Umbilical cord (tissue), 2 donors: ENCODE measurements around the genes DOK1 and REG1B.

DNA sequence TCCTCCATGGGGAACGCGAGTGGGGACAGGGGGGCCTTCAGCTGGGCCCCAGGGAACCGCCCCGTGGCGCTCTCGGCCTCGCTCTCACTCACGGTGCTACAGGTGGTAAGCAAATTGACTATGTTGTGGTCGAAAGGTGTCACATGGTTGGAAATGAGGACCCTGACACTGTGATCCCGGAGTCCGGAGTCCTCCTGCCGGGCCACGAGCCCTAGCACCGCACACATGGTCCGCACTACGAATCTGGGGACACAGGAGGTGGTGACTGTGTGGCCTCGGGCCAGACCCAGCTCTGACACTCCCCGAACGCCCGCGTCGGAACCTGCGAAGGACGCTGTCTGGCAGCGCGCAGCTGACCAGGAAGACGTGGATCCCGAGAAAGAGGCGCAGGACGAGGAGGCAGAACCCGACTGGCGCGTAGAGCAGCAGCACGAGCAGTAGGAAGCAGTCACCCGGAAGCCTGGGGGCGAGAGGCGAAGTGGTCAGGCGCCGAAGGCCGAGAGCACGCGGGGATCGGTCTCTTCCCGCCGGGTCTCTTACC, 396 bp downstream of the AUP1 start:
- RAMPAGE, long total RNA: no peak

DNA sequence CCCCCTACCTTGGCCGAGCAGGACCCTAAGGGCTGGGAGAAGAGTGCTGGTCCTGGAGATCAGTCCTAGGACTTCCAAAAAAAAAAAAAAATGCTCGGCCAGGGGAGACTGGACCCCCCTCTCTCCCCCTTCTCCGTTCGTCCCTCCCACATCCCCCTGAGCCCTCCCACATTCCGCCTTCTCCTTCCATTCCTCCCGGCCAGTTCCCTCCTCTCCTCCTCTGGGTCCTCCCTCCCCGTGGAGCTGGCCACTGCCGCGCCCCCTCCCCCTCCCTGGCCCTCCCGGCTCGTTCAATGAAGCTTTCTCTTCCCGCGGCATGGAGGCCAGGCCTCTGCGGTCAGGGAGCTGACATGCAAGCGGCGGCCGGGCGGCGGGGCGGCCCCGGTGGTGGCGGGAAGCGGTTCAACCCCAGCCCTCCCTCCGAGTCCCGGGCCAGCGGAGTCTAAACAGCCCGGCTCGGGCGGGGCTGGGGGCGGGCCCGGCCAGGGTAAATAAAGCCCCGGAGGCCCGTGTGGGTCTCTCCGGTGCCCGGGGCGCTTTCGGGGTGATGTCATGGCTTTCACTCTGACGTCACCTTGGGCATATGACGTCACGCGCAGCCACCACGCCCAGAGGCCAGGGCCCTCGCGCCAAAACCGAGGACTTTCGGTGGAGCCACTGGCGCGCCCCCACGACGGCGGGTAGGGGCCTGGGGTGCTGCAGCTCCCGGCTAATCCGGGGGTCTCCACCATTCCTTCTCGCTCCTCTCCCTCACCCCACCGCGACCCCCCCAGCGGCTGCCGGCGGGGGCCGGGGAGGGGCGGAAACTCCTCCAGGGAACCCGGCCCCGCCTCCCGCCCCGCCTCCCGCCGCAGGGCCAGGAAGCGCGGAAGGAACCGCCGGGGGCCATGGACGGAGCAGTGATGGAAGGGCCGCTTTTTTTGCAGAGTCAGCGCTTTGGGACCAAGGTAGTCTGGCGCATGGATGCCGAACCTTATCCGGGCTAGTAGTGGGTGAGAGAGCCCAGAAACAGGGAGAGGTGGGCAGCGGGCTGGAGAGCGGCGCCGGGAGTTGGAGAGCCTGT, at the start of gene DOK1:
TSS of gene DOK1 (plus strand) at position 853 of the 1,063 bp plus-strand sequence.
- RAMPAGE, long total RNA: start-site peak on the minus strand centred at position 55 of the sequence, 122 bp wide, 25 and 17 reads in 2 replicates; start-site peak on the plus strand centred at position 865 of the sequence, 34 bp wide, 11 and 14 reads in 2 replicates

- RAMPAGE, long total RNA: no peak
Measured at GRCh38 chr2:74730733-74731116, 76.7 kb downstream of the SEMA4F start.

DNA sequence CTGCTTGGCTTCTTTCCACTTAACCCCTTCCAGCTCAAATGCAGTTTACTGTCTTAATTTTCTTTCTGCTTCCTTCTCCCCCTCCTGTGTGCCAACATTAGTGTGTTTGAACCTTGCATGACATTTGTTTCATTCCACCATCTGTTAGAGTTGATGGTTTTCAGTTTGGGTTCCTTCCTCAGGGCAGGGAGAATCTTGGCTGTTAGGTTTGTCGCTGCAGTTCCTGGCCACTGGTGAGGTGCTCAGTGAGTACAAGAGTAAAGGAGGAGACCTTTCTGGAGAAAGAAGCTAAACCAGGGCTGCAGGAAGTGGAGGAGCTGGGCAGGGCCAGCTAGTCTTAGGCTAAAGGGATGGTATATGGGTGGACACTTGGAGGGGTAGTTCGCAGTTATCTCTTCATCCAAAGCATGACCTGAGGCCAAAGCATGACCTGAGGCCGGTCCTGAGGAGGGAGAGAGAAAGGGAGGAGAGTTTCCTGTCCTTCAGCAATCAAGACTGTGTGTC, 4.1 kb downstream of the HK2 start:
- RAMPAGE, long total RNA: no peak

DNA sequence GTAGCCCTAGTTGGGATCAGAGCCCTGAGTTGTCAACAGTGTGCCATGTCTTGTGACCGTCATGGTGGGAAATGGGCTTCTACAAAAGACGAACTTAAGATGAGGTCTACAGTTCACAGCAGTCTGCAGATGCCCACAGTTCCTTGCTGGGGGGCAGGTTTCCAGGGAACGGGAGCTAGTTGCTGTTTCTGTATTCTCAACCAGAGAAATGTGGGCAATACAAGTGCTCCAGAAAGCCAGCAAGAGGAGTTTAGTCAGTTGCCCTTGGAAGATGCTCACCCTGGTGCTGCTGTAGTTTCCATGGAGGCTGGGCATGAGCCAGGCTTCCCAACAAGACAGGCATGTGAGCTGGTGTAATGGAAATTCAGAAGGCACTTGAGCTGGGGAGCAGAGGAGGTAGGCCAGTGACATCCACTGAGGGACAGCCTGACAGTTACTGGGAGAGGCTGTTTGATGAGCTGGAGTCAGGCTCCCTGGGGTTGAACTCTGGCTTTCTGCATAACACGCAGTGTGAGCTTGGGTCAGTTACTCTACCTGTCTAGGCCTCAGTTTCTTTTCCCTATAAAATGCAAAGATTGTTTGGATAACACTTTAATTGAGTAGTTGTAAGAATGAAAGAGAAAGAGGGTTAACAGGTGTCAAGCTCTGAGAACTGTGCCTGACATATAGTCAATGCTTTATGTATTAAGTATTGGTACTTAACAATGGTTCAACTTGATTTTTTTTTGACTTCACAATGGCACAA, 7.8 kb downstream of the HK2 start:
- RAMPAGE, long total RNA: no peak

GRCh38 chr2:74843005-74844306, 9.5 kb downstream of the HK2 start:
- RAMPAGE, long total RNA: no peak

DNA sequence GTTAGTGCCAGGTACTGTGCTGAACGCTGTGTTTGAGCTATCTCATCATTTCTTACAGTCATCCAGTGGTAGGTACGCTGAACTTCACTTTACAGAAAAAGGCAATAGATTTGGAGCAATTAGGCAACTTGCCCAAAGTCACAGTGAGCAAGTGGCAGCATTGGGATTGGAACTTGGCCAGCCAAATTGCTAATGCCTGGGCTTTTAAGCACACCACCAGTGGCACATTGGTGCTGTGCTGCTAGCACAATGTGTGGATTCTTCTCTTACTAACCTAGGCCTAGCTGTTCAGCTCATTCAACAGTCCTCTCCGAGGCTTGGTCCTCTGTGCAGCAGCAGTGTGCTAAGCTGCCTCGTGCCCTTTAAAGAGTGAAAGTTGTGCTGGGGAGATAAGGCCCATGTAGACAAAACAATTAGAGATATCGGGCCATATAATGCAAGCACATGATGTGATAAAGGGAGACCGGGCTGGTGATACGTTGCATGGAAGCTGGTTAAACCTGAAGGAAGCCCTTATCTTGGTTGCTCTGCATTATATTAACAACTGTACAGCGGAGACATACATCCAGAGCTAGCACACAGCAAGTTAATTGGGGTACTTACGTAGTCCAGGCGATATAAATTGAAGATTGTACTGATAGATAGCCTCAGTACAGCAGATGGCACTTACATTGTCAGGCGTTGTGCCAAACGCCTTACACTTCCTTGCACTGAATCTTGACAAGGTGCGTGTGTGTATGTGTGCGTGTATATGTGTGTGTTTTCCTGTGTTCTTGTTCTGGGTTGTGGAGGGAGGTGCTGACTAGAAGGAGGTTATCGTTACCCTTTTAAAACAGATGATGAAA, 28.4 kb downstream of the HK2 start:
- RAMPAGE, long total RNA: no peak

DNA sequence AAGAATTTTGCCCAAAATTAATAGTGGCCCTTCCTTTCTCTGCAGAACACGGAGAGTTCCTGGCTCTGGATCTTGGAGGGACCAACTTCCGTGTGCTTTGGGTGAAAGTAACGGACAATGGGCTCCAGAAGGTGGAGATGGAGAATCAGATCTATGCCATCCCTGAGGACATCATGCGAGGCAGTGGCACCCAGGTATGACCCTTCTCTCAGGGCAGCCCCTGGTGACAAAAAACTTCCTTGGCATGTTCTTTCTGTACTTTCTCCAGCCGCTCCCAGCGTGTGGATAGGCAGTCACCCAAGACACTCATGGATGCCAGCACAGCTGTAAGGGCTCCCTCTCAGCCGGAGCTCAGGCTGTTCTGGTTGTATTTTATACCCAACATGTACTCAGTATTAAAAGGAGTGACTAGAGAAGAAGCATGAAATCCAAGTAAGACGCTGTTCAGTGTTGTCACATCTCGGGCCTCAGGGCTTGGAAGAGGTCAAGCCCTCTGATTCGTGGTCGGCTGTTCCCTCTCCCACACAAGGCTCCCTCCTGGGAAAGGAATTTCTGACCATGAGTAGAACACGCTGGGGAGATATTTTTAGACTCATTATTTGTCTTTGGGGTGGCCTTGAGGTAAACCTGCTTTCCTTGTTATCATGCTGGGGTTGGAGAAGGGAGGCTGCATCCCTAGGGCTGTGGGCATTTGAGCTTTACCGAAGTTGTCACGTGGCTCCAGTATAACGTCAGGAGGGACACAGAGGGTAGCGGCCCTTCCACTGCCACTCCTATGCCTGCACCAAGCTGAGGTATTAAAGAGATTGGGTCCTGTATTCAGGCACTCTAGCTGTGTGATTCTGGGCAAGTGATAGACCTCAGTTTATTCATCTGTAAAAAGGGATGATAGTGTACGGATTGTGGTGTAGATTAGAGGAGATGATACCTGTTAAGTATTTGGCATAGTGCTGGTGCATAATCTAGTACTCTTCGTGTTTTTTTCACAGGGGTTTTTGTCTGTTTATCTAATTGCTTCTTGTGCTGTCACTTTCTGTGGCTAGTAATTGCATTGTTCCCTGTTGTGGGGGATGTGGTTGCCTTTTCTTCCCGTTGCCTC, 34.0 kb downstream of the HK2 start:
- RAMPAGE, long total RNA: no peak

DNA sequence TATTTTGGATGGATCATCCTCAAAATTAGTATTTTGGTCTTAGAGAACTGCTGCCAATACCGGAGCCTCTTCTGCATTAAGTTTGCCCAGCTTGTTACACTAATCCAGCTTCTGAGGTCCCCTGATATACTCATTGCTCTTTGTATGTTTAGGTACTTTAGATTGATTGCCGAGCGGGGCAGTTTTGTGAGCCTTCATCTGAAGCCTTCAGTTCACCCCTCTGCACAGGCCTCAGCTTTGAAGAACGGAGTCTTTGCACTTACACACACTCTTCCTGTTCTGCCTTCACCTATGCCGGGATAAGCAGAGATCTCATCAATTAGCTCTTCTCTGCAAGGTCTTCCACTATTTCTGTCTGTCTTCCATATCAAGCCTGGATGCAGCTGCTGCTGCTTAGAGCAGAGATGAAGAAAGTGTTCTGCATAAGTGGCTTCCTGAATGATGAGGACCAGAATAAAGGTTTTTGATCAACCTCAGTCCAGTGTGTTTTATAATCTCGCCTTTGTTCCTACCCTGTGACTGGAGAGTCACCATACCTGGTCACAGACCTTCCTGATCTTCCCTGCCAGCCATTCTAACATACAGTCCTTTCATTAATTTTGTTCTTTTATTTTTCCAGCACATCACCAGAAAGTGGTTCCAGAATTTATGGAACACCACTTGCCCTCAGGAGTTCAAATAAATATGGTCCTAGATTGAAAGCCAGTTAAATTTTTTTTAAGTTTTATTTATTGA, 11.0 kb downstream of the POLE4 start:
- RAMPAGE, long total RNA: no peak

DNA sequence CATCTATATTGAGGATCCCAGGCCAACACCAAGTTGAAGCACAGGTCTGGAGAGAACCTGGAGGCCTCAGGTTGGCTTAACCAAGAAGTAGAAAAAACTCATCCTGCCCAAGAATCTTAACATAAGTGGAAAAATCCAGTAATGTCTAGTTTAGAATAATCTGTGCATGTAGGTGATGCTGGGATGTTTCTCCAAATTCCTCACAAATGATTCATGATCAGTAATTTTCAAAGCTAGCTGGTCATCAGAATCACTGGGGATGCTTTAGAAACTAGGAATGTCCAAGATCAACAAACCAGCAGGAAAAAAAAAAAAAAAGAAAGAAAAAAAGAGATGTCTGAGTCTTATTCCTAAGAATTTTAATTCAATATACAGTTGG, 35.0 kb upstream of the EVA1A start:
- RAMPAGE, long total RNA: no peak

DNA sequence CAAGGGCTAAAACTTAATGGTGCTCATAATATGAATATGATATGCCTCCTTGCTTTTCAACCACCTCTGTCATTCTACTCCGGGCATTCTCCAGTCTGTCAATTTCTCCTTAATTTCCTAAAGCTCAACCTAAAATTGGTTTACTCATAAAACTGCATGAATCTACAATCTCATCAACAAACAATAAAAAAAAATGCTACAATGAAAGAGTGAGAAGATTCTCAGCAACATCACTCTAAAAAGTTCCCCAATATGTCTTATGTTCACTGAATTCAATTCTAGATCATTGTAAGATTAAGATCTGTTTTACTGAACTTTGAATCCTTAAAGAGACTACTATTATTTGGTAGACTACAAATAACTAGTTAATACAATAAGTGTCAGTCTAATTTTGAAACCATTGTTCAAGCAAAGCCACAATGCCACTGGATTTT, 31.4 kb downstream of the GCFC2 start:
- RAMPAGE, long total RNA: no peak

DNA sequence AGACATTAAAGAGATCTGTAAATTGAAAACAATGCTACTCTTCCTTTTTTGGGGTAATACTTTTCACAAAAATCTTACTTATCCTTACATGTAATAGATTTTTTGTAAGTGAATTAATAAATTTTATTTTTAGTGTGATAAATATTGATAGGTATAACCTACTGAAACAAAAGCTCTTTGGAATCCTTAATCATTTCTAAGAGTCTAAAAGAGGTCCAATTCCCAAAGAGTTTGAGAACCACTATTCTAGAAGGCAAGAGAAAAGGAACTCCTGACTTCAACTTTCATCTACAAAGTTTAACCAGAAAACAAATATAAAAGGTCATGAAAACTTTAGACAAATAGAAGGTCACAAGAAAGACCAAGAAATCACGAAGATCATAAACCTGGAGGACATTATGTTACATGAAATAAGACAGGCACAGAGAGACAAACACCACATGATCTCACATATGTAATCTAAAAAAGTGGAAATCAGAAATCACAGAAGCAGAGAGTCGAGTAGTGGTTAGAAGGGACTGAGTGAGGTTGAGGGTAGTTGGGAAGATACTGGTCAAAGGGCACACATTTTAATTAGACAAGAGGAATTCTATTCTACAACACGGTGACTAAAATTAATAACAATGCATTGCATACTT, 1.6 kb downstream of the GCFC2 start:
- RAMPAGE, long total RNA: no peak

DNA sequence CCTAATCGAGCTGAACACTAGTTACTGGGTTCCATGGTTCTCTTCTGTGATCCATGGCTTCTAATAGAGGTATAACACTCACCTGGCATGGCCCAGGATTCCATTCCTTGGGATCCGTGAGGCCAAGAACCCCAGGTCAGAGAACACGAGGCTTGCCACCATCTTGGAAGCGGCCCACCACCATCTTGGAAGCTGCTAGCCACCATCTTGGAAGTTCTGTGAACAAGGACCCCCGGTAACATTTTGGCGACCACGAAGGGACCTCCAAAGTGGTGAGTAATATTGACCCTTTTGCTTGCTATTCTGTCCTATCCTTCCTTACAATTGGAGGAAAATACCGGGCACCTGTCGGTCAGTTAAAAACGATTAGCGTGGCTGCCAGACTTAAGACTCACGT, 161.5 kb upstream of the GCFC2 start:
- RAMPAGE, long total RNA: no peak

DNA sequence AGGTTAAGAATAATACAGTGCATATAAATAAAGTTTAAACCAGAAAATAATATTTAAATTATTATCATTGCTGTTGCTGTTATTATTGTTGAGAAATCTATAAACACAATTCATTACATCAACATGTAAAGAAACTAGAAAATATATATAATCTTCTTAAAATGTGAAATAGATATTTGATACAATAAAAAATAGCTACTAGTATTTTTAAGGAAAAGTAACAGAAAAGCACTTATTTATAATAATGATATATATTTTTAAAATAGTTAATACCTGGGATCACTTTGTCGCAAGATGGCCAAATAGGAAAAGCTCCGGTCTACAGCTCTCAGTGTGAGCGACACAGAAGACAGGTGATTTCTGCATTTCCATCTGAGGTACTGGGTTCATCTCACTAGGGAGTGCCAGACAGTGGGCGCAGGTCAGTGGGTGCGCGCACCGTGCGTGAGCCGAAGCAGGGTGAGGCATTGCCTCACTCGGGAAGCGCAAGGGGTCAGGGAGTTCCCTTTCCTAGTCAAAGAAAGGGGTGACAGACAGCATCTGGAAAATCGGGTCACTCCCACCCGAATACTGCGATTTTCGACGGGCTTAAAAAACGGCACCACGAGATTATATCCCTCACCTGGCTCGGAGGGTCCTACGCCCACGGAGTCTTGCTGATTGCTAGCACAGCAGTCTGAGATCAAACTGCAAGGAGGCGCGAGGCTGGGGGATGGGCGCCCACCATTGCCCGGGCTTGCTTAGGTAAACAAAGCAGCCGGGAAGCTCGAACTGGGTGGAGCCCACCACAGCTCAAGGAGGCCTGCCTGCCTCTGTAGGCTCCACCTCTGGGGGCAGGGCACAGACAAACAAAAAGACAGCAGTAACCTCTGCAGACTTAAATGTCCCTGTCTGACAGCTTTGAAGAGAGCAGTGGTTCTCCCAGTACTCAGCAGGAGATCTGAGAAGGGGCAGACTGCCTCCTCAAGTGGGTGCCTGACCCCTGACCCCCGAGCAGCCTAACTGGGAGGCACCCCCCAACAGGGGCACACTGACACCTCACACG, 70.7 kb upstream of the LRRTM4 start:
- RAMPAGE, long total RNA: no peak

DNA sequence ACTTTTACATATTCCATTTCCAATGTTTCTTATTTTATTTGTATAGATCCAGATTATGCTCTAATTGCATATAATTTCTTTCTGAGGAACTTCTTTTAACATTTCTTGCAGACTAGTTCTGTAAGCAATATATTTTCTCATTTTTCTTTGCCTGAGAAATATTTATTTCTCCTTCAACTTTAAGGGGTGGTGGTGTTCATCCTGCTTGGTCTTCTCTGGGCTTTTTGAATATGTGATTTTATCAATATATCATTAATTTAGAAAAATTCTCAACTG, 737.8 kb upstream of the LRRTM4 start:
- RAMPAGE, long total RNA: no peak

DNA sequence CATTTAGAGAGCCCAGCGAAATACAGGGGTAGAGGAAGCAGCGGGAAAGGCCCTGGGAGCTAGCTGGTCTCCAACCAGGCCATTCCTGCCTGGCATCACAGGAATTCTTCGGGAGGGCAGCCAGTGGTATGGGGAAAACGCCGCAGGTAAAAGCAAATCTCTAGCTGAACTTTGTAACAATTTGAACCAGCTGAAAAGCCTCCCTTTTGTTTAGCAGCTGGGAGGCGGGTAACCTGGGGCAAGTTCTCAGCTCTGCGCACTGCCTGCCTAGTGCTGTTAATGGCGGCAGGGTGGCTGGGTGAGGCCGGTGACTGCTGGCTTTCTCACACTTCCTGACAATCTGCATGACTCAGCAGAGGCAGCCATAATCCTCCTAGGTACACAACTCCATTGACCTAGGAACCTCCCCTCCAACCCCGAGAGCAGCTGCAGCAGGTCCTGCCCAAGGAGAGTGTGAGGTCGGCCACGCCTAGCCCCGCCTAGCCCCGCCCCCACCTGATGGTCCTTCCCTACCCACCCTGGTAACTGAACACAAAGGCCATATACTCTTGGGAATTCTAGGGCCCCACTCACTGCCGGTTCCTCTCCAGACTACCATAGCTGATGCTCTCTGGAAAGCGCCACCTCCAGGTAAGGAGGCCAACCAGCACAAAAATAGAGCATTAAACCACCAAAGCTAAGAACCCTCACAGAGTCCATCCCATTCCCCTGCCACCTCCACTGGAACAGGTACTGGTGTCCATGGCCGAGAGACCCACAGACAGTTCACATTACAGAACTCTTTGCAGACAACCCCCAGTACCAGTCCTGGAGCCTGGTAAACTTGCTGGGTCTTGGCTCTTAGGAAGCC, 483.7 kb upstream of the REG3G start:
- RAMPAGE, long total RNA: no peak

- RAMPAGE, long total RNA: no peak
Measured at GRCh38 chr2:78621691-78621905, 403.9 kb upstream of the REG3G start.

DNA sequence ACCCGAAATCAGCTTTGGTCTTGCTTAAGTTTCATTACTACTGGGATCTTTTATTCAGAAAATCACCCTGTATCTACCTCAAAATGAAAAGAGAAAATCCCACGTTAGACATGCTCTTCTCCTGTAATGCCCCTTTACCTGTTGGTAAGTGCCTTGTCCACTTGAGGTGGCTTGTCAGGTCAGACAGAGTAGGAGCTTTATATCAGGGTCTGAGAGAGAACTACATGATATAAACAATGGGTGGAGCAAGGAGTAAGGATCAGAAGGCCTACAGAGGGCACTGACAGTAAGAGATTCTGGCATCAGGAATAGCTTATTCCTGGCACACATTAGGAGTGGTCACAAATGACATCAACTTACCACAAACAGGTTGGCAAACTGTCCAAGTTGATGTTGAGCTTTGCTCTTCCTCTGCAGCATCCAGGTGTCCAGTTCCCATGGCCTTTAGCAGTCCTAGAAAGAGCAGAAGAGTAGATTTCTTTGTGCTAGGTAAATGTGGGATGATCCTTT, at the start of gene REG1B:
TSS of gene REG1B (minus strand) at position 173 of the 510 bp plus-strand sequence.
- RAMPAGE, long total RNA: no peak

GRCh38 chr2:80489671-80490155, 185.2 kb upstream of the LRRTM1 start:
- RAMPAGE, long total RNA: no peak

DNA sequence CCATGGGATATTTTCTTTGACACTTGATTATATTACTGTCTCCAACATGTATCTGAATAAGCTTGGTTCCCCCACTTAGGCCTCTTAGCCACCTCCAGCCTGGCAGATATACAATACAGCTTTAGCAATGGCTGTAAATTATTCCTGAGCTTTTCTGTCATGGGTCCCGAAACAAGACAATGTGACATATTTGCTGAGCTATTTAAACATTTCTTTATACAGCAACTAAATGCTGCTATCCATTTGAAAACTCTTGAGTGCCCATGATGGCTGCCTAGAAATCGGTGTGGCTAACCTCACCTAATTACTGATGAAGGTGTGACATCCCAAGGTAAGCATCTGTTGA, 406.1 kb downstream of the SUCLG1 start:
- RAMPAGE, long total RNA: no peak